HTR-8/SVneo (cell line): ENCODE measurements around the gene IGF2R.

GRCh38 chr6:158087464-158087847, 80.6 kb downstream of the SERAC1 start:
- RRBS = no CpG with 5 or more reads among the region's 6 CpGs

DNA sequence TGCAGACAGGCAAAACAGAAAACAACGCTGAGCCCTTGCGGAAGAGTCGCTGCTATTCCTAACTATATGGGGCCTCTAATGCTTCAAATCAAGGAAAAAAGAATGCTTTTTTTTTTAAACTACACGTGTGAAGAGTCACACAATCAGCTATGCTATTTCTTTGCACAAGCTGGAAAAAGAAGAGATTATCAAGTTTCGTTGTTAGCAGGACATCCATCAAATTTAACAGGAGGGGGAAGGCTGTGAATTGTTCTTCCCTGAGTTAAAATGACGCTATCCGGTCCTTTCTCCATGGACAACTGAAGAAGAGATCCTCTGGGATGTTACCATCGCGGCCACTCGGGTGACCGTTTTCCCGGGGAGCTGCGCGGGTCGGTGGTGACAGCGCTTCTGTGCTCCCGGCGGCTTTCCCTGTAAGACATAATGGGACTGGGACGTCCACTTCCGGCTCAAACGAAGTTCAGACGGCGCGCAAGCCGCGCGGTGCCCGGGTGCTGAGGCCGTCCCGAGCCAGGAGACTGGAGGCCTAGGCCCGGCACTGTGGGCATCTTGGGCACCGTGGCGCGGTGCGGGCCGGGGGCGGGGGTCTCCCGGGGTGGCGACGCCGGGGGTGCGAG, 63.3 kb downstream of the GTF2H5 start:
- RRBS = 2% methylated on average over 29 of the region's 42 CpGs

- RRBS = no CpG with 5 or more reads among the region's 26 CpGs
Observed at GRCh38 chr6:158625465-158626639, 18.7 kb downstream of the DYNLT1 start.

DNA sequence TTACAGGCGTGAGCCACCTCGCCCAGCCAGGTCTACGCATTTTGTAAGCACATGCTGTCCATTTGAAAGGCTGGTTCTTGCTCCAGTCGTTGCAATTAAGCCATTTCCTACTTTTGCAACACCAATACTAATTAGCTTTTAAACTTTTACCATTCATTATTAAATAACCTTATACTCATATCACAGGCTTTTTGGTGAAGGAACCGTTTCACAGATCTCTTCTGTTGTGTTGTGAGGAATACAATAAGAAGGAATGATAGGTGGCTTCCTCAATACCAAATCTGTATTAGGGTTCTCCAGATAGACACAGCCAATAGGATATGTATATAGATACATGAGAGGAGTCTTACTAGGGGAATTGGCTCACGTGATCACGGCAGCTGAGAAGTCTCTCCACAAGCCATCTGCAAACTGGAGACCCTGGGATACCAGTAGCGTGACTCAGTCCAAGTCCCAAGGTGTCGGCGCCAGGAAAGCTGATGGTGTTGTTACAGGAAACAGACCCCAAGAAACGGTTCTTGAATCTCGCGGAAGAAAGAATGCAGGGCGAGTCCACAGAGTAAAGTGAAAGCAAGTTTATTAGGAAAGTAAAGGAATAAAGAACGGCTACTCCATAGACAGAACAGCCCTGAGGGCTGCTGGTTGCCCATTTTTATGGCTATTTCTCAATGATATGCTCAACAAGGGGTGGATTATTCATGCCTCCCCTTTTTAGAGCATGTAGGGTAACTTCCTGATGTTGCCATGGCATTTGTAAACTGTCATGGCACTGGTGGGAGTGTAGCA, 61.4 kb downstream of the SYTL3 start:
- RRBS = no CpG with 5 or more reads among the region's 15 CpGs

DNA sequence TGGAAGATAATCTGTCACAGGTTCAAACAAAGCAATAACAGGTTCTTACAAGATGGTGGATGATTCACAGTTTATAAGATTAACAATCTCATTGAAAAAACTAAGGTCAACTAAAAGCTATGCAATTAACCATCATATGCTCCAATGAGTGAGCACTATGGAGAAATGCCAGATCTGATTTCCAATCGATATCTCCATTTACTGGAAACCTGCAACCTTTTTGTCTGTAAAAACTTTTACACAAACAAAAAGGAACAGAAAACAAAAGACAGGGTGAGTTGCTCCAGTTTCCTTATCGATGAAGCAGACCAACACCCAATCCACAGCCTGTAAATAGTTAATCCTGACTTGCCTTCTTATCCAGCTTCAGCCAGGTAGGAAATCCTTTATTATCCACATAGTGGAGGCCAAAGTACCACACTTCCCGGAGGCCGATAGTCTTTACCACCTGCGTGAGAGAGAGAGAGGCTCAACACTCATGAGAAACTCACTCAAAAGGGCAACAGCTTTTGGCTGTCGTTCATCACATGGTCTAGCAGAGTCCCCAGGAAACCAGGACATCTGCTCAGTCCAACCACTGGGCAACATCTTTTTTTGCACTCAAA, 32.3 kb downstream of the EZR start:
- RRBS = no CpG with 5 or more reads among the region's 6 CpGs

DNA sequence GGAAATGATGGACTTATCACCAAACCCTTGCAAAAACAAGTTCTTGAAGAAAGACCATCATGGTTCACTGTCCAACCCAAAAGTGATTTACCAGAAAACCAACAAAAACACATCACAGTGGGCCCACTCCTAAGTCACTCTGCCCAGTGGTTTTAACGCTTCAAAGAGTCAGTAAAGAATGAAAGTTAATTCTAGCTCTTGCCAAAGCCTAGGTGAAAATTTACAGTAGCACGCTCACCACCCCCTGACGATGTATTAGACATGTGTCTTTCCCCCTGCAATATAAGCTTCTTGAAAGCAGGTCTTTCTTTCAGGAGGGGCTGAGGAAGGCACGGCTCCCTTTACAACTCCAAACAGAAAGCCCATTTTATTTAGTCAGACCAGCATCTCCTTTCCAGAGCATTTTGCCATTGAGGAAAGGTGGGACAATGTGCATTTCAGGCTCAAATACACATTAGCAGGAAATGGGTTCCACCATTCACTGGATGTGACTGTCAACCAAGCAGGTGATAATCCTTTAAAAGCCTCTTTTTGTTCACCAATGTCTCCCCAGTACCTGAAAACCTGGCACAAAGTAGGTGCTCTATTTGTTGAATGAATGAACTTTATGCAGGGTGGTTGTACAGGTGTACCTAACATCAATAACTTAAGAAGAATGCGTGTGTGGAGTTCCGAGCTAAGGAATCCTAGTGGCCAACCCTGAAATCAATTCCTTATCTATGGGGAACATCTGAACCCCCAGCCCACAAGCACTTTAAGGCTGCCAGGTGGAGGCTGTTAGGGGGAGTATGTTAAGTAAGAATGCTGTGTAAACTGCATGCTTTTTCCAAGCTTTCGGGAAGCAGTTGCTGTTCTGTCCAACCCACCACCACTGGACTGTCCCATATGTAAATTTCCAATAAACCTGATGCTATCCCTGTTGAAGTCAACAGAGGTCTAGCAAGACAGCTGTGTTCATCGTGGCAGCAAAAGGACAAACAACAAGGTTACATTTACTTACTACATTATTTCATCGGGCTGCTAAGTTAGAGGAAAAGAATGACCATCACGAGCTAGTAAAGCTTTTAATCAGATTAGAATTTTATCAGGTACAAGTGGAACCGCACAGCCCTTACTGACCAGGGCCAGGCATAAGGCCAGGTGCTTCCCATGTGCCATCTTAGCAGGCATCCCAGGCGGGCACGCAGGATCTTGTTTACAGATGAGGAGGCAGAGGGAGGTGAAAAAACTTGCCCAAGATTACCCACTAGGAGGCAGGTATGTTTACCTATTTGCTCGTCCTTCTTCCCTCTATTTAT, 11.2 kb downstream of the EZR start:
- RRBS = no CpG with 5 or more reads among the region's 14 CpGs

DNA sequence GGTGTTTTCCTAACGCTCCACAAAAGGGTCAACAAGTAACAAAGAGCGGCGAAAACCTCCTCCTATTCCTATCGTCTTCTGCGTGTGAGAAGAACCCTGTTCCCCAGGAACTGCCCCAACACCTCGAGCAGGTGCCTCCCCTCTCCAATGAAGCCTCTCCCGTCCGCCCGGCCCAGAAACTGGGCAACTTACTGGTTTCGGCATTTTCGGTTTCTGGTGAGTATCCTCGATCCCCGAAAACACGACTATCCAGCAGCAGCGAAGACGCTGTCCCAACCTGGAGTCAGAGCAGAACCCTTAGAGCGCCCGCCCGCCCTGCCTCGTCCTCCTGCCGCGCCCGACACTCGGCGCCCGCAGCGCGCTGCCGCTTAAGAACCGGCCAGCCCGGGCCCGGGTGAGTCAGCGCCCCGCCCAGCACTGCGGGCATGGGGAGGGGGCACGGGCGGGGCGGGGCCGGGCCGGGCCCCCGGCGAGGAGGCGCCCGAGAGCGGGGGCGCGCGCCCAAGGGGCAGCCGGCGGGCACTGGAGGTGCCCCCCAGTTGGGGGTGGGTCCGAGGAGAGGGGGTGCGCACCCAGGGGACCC, 1.2 kb downstream of the EZR start:
- RRBS = 2% methylated on average over 18 of the region's 52 CpGs

- RRBS = 94% methylated on average over 1 of the region's 12 CpGs
Observed at GRCh38 chr6:158938801-158939082, 61.3 kb downstream of the RSPH3 start.

- RRBS = no CpG with 5 or more reads among the region's 5 CpGs
Observed at GRCh38 chr6:159000379-159000628, 302 bp upstream of the RSPH3 start.

GRCh38 chr6:159039564-159039957, 5.2 kb downstream of the TAGAP start:
- RRBS = no CpG with 5 or more reads among the region's 6 CpGs

DNA sequence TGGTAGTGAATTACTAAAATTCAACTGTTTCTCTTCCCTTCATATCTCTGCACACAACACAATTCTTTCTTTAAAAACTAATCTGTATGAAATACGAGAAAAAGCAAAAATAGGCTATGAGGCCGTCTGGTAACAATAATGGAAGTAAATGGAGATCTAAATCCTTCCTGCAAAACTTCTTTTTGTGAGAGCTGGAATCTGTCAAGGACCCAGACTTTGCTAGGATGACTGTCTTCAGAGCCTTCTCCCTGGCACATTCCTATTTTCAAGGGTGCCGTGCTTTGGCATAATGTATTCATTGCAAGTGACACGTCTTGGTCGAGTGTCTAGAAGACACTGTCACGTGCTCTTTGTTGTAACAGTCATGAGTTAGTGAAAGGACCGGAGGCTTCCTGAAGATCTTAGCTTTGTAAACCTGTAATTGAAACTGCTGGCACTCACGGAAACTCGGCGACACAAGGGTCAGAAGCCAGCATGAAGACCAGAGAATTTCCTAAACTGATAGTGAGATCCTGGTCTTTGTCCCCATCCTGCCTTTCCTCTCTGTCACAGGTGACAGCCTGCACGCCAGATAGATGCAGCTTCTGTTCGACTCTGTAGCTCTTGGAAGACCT, 19.6 kb upstream of the TAGAP start:
- RRBS = no CpG with 5 or more reads among the region's 12 CpGs

GRCh38 chr6:159715927-159716764, 11.2 kb upstream of the WTAP start:
- RRBS = no CpG with 5 or more reads among the region's 5 CpGs

DNA sequence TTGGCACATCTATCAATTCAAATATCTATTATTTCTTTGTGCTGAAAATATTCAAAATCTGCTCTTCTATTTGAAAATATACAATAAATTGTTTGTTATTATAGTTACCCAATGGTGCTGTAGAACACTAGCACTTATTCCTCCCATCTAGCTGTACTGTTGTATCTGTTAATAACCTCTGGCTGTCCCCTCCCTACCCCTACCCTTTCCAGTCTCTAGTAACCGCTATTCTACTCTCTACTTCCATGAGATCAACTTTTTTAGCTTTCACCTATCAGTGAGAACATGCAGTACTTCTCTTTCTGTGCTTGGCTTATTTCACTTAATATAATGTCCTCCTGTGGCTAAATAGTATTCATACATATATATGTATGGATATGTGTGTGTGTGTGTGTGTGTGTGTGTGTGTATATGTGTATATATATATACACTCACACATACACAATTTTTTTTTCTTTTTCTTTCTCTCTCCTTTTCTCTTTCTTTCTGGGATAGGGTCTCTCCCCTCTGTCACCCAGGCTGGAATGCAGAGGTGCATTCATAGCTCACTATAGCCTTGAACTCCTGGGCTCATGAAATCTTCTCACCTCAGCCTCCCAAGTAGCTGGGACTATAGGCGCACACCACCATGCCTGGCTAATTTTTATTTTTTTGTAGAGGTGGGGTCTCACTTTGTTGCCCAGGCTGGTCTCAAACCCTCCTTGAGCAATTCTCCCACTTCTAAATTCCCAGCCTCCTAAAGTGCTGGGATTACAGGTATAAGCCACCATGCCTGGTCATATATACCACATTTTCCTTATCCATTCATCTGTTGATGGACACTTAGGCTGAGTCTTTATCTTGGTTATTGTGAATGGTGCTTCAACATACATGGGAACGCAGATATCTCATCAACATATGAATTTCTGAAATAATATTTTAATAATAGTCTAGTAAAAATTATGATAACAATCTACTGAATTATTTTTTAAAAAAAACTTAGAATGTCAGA, 9.5 kb upstream of the WTAP start:
- RRBS = no CpG with 5 or more reads among the region's 3 CpGs

DNA sequence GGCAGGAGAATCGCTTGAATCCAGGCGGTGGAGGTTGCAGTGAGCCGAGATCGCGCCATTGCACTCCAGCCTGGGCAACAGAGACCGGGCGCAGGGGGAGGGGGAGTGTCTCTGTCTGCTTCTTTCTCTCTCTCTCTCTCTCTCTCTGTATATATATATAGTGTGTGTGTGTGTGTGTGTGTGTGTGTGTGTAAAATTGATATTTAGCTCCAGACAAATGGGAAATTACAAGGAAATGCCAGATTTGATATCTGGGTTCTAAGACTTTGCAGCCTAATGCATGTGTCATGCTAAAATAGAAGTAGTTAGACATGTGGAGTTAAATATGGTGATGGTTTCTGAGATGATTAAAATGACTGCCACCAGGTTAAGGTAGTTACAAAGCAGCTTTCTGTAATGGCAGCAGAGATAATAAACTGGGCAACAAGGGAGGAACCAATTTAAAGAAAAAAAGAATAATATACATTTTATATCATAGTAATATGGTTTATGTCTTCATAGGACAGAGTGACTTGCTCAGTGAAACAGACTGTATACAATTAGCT, 5.5 kb downstream of the WTAP start:
- RRBS = no CpG with 5 or more reads among the region's 7 CpGs

- RRBS = 7% methylated on average over 4 of the region's 44 CpGs
Observed at GRCh38 chr6:159790652-159791703, 711 bp downstream of the MRPL18 start.

- RRBS = no CpG with 5 or more reads among the region's 29 CpGs
Observed at GRCh38 chr6:159836318-159837168, 36.5 kb downstream of the PNLDC1 start.

GRCh38 chr6:159929722-159930173, 39.0 kb downstream of the MAS1 start:
- RRBS = no CpG with 5 or more reads among the region's 10 CpGs

DNA sequence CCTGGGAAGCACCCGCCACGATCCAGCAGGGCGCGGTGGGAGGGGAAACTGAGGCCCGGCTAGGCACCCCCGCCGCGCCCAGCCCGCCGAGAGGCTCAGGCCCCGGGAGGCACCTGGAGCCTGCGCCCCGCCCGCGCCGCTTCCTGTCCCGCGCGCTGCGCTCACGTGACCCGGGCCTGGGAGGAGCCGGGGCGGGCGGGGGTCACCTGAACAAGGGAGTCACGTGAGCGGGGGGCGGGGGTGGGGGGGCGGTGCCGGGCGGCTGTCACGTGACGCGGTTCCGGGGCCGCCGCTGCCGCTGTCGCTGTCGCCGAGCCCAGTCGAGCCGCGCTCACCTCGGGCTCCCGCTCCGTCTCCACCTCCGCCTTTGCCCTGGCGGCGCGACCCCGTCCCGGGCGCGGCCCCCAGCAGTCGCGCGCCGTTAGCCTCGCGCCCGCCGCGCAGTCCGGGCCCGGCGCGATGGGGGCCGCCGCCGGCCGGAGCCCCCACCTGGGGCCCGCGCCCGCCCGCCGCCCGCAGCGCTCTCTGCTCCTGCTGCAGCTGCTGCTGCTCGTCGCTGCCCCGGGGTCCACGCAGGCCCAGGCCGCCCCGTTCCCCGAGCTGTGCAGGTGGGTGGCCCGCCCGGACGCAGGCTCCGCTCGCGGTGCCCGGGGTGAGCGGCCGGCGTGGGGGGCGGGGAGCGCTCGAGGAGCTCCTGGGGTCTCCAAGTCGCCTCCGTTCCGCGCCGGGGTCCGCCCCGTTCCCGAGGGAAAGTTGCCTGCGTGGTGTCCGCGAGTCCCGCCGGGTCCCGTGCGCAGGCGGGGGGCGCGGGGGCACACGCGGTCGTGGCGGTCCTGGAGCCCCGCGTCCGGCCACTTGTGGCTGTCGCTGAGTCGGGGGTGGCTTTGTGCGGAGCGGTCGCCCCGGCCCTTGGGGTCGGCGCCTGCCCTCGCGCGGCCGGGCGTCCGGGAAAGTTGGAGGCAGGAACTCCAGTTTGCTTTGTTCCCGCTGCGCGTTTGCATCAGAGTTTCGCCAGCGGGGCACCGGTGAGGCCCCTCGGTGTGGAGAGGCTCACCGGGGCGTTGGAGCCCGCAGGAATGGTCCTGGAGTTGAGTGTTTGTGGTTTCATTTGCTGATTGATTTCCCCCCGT, at the start of gene IGF2R:
Gene IGF2R, plus strand, starts transcription at position 295 of the 1,130 bp plus-strand sequence.
- RRBS = under 1% methylated on average over 105 of the region's 149 CpGs

DNA sequence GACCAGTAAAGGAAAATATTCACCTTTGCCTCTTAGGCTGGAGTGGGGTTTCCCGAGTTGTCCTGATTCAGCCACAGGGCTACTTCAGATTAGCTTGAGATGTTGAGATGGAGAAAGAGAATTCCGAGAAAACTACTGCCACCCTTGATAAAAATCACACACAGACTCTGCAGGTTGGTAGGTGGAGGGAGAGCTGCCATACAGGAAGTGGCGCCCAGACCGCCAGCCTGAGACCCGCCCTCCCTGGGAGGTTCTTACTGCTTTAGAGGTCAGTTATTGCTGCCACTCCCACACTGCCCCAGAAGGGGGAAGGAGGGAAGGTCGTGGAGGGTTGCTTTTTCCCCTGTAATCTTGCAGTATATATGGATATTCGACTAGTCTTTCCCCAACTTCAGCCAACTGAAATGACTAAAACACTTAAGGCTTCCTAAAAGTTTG, 35.9 kb upstream of the SLC22A1 start:
- RRBS = no CpG with 5 or more reads among the region's 7 CpGs

GRCh38 chr6:160349107-160349684, 1.0 kb downstream of the SLC22A3 start:
- RRBS = 59% methylated on average over 6 of the region's 27 CpGs